ENCODE data around the genes FSTL1, POLQ and PARP14.

GRCh38 chr3:120450632-120451798 lies at the start of gene FSTL1:
FSTL1 (minus strand) TSS chr3:120450992.
- PRO-cap, 2 experiments, result peak in 2 of 2 experiments; most common plus-strand start chr3:120450745 (in 1); most common minus-strand start chr3:120450991 (in 2)

DNA sequence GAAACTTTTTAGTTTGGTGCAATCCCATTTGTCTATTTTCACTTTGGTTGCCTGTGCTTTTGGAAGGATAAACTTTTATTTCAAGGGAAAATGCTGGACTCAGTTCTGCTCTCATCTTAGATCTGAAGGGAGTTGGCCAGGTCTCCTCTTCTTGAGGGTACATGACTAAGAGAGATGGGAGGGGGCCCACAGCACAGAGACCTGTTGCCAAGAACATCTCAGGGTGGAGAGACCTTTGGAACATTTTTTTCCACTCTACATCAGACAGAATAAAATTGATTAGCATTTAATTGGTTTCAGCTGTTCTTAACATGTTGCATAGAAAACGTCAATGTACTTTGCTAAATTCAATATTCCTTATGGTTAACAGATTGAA lies 36.3 kb upstream of the FSTL1 start:
- PRO-cap, 2 experiments, result no peak in any of the 2 experiments

- PRO-cap, 2 experiments, result no peak in any of the 2 experiments
Observed at GRCh38 chr3:120598175-120599742, 2.6 kb downstream of the NDUFB4 start.

DNA sequence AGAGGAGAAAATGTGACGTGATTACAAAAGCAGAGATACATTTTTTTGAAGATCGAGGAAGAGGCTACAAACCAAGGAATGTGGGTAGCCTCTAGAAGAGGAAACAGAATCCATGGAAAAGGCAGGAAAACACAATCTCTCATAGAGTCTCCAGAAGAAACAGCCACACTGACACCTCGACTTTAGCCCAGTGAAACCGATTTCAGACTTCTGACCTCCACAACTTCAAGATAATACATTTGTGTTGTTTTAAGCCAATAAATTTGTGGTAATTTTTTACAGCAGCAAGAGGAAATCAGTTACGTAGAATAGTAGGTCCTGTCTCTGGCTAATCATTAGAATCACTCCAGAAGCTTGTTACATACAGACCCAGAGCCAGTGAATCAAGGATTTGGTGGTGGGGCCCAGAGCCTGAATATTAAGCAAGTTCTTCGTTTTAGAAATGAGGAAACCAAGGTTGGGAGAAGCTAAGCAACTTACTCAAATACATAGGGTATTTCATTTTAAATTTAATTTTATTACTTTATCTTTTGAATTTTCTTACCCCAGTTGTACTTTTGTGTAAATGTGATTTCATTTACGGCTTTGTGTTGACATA lies 2.3 kb downstream of the HGD start:
- PRO-cap, 2 experiments, result no peak in any of the 2 experiments

- PRO-cap, 2 experiments, result no peak in any of the 2 experiments
Observed at GRCh38 chr3:120840200-120840465, 67.9 kb upstream of the STXBP5L start.

DNA sequence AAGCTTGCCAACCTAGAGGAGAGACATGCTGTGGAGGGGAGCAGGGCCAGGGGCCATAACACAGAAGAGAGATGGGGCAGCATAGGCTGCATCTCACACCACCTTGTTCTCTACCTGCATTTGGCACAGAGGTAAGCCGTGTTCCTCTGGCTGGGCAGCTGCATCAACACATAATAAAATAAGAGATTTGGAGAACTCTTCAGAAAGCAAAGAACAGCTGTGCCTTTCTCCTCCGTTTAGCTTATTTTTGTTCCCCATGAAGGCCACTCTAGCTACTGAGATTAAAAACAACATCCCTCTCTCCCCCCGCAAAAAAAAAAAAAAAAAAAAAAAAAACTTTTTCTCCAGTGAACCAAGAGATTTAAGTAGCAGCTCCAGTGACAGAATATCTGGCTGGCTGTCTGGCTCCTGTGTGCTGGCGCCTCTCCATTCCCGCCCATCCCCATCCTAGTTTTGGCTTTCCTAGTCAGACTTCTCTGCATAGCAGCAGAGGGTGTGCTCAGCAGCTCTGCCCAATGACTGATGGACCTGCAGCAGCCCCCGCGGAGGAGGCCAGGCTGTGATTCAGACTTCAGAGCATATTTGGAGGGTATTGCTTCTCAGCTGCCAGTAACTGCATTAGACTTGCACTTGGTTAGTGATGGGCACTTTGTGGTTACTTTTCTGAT lies 52.1 kb upstream of the STXBP5L start:
- PRO-cap, 2 experiments, result no peak in any of the 2 experiments

- PRO-cap, 2 experiments, result no peak in any of the 2 experiments
Observed at GRCh38 chr3:120909476-120910037, 1.6 kb downstream of the STXBP5L start.

DNA sequence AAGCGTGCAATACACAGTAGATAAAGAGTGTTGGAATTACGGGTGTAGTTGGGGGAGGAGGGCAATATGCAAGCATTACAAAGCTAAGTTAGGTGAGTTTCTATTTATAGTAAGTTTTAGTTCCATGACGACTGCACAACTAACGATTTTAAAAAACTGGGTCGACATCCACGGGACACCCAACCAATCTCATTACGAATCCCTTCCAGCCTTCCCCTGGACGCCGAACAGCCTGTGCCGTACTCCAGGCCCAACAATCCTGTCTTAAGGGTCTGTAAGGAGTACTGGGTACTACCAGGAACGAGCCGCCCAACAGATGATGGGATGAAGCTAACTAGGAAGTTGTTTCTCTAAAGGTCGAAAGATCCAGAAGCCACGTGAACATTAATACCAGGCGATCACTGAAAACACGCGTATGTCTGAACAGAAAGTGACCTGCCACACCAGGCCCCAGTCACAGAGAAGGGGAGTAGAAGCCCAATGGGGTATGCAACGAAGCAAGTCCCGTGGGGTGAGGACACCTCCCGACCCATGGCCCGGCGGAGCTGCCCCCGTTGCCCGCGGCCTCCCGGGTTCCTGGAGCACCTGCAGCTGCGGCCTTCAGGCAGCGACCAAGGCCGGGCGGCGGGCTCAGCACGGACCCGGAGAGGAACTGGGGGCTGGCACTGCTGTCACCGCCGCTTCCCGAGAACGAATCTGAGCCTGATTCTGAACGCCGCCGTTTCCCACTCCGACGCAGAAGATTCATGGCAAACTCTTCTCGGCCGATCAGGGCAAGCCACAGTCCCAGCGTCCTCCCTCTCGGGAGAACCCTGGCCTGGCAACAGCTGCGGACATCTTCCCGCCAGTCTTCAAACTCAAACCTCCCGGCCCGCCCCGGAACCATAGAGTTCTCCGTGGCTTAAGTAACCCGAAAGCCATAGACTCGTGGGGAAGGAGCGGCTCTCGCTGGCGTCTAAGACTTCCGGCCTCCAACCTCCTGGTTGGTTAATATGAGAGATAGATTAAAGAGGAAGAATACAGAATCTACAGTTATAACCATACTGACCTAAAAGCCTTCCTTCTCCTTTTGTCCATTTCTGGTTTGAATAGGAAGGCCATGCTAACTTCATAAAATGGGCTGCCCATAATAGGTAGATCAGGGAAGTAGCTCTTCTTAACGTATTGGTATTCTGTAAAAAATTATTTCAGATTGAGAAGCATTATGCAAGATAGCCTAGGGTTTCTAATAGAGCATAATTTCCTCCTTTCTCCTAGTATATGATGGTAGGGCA lies at the start of gene POLQ:
Gene POLQ, minus strand, starts transcription at position 859 of the 1,274 bp plus-strand sequence.
- PRO-cap, 2 experiments, result peak in 1 of 2 experiments; most common plus-strand start position 151 of the sequence (in 1); most common minus-strand start position 859 of the sequence (in 1)

DNA sequence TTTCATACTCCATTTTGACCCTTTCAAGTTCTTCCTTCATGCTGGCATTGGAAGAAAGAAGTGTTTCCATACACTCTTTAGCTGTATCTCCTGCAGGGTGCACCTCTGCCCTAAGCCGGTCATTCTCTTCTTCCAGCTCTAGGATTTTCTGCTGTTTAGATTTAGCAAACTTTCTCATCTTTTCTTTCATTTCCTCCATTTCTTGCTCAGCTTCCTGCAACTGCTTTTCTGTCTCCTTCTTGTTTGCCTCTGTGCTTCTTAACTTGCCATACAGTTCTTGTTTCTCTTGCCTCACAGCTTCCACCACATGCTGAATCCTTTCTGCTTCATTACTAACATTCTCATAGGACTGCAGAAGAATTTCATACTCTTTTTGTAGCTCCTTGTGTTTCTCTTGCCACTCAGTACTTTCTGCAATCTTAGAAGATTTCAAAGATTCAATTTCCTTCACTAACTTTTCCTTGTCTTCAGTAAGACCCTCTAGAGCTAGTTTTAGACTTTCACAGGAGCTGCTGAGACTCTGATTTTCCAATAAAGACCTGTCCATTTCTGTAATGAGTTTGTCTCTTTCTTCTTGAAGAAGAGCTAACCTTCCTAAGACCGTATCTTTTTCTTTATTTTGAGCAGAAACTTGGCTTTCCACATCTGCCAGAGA lies 34.7 kb upstream of the HCLS1 start:
- PRO-cap, 2 experiments, result no peak in any of the 2 experiments

- PRO-cap, 2 experiments, result no peak in any of the 2 experiments
Observed at GRCh38 chr3:121998776-121999380, 23.2 kb downstream of the ILDR1 start.

GRCh38 chr3:122314507-122315012 lies 10.5 kb upstream of the CSTA start:
- PRO-cap, 2 experiments, result no peak in any of the 2 experiments

DNA sequence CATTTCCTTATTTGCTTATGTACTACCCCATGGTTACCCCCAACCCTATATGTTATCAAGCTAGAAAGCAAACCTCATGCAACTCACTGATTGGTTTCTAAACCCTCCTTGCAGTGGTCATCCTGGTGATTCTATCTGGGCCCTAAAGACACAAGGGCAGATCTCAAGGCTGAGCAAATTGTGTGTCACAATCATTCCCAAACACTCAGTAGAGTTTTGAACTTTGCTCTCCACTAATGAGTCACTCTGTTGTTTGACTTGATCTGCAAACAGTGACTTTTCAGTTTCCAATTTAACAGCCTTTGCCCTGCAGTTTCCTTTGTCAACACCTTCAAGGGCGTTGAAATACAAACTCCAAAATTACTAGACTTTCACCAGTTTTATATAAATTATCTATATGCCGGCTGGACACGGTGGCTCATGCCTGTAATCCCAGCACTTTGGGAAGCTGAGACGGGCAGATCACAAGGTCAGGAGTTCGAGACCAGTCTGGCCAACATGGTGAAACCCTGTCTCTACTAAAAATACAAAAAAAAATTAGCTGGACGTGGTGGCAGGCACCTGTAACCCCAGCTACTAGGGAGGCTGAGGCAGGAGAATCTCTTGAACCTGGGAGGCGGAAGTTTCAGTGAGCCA lies 17.4 kb downstream of the MIX23 start:
- PRO-cap, 2 experiments, result no peak in any of the 2 experiments

- PRO-cap, 2 experiments, result peak in 2 of 2 experiments; most common plus-strand start chr3:122680859 (in 2); most common minus-strand start chr3:122680762 (in 2)
Observed at GRCh38 chr3:122680458-122681442, at the start of gene PARP14. PARP14 (plus strand) TSS chr3:122680839.

DNA sequence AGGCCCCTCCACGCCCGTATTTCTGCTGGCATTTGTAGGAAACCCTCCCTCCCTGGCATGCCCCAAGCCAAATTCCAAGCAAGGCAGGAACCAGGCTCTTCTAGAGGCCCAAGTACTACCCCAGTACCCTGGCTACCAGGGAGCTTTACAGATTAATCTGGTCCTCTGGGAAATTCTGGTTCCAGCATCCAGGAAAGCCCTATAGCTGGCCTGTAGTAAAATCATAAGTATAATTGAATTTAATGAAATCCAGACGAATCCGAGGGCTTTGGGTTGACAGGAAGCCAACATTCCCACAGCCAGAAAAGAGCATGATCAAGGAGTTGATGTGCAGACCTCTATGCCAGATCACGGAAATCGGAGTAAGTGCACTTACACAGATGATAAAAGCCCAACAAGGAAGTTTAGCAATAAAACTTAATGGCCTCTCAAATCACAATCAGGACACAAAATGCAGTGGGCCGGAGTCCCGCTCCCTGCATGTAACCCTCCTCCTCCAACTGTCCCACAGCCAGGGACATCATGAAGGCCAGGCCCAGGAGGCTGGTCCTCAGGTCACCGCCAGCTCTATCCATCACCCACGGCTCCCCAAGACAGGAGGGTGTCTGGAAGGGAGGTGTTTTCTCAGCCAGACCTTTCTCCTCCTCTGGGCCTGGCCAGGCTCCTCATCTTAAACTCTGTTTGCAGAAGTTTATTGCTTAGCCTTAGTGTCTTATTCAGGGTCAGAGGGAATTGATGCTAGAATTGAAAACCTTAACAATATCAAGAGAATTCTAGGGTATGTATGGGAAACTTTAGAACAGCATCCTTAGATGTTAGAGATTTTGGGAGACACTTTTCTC lies 62.8 kb upstream of the SEC22A start:
- PRO-cap, 2 experiments, result no peak in any of the 2 experiments

DNA sequence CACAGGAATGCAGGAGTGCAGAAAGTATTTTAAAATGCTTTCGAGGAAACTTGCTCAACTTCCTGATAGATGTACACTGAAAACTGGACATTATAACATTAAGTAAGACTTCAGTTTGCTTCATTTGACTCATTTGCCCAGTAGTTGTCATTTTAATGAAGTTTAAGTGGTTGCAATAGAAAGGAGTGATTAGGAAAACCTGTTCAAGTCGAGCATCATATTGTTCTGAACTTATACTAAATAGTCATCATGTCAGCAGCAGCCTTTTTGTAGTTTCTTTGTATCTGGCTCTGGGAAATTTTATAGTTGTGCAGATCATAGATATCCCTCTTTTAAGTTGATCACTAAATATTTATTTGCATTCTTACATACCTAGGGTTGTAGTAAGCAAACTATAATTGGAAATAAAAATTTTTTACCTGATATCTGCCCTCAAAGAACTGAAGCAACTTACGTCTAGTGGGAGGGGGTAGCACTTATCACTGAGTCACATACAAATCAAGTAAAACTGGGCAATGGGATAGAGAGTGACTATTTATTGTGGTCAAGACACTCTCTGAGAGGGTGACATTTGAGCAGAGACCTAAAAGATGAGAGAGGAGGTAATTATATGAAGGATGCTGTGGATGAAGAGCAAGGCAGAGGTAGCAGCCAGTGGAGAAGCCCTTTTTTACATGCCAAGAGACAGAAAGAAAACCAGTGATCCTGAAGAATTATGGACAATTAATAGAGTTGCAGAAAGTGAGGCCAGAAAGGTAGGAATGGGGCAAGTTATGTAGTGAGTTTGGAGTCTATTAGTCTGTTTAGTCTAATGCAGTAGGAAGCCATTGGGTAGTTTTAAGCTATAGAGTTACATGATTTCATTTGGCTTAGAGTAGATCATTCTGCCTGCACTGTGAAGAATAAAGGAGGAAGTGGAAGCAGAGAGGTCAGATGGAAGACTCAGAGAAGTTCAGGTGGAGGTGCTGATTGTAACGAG lies 7.8 kb downstream of the SEC22A start:
- PRO-cap, 2 experiments, result no peak in any of the 2 experiments

- PRO-cap, 2 experiments, result no peak in any of the 2 experiments
Observed at GRCh38 chr3:123246851-123247416, 45.2 kb downstream of the SEC22A start.

DNA sequence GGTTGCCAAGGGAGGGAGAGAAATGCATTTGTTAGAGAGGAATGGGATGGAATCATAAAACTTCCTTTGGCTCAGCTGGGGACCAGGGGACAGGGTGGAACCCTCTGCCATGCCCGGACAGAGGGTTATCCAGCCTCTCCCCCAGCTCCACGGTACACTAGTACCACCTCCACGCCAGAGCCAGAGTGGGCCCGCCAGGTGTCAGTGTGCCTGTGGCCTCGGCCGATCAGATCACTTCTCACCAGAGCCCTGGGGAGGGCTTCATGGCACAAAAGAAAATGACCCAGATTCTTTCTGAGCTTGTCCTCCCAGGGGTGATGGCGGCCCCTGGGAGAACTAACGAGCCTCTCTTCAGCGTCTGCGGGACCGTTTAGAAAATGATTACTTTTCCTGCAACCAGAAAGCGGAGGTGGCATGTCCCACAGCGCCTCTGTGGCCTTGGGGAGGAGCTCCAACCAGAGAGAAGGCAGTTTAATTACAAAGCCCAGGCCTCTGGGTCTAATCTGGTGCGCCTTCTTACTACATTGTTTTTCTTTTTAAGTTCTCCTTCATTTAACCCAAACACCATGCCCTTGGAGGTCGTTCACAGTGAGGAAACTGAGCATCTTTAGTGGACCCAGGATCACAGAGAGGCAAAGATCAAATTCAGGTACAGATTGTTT lies 33.6 kb downstream of the ADCY5 start:
- PRO-cap, 2 experiments, result no peak in any of the 2 experiments

GRCh38 chr3:123432799-123433685 lies 15.8 kb downstream of the ADCY5 start:
- PRO-cap, 2 experiments, result no peak in any of the 2 experiments

- PRO-cap, 2 experiments, result no peak in any of the 2 experiments
Observed at GRCh38 chr3:123443774-123444520, 4.9 kb downstream of the ADCY5 start.

- PRO-cap, 2 experiments, result no peak in any of the 2 experiments
Observed at GRCh38 chr3:123619288-123619477, 34.3 kb upstream of the HACD2 start.